Metanephros (tissue), 2 donors: ENCODE results near the genes NDEL1 and STX8.

DNA sequence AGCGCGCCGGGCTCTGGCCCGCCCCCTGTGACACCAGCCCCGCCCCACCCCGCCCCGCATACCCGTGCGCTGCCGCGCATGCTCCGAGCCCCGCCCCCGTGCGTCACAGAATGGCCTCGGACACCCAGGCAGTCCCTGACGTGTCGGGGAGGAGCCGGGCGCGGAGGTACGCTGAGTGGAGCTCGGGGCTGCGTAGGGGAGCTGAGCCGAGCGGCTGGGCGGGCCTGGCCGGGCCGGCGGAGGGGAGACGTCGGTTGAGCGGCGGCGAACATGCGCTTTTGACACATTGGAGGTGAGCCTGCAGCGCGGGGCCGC lies at the start of gene NDEL1:
Gene NDEL1, plus strand, starts transcription at position 131 of the 315 bp plus-strand sequence.
- RAMPAGE, long total RNA, result start-site peak on the plus strand centred at position 203 of the sequence, 117 bp wide, 1,181 and 231 reads in 2 replicates

GRCh38 chr17:8674799-8675466 lies 44.4 kb upstream of the MYH10 start:
- RAMPAGE, long total RNA, result no peak

GRCh38 chr17:8751692-8752315 lies 6.5 kb downstream of the SPDYE4 start:
- RAMPAGE, long total RNA, result no peak

GRCh38 chr17:8798440-8798736 lies 777 bp downstream of the MFSD6L start:
- RAMPAGE, long total RNA, result no peak

- RAMPAGE, long total RNA, result no peak
Measured at GRCh38 chr17:8878232-8878716, 10.8 kb upstream of the PIK3R6 start.

DNA sequence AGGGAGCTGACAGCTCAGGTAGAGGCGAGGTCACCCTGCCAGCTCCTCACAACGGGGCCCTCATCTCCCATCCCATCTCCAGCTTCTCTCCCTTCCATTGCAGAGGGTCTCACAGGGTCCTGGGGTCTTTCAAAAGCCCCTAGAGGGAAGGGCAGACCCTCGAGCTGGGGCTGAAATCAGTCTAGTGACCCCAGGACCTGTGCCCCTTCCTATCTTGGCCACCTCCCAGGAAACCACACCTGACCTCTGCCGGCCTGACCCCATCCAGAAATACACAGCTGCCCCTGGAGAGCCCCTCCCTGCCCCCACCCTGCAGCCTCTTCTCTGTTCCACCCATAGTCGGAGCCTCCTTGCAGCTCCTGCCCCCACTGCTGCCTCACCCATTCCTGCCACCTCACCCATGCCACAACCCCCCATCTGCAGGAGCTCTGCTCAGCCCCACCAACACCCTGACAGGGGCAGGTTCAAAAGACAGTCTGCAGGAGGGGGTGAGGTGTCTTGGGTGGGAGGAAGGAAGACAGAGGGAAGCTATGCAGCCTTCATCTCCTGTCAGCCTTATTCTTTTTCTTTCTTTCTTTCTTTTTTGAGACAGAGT lies 23.4 kb downstream of the PIK3R5 start:
- RAMPAGE, long total RNA, result no peak

DNA sequence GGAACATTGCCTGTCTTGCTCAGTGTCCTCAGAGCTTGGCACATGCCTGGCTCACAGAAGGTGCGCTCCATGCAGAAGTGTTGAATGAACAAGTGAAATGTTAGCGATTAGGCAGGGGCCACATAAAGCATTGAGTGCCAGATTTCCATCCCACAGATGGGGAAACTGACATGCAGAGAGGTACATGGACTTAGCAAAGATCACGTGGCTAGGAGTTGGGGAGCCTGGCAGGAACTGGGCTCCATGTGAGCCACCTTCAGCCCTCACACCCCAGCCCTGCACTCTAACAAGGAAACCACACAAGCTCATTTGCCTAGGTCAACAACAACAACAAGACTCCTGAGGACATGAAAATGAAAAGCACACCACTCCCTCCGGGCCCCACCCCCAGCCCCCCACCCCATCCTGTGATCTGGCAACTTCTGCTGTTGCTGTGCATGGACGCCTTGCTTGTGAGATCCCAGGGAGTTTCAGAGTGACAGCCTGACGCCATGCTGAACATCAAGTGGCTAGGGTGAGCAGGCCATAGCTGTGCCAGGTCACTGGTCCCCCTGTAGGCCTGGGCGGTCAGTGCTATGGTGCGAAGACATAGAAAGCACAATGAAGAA lies 4.9 kb downstream of the PIK3R5 start:
- RAMPAGE, long total RNA, result no peak

GRCh38 chr17:9001613-9001923 lies 19.7 kb upstream of the NTN1 start:
- RAMPAGE, long total RNA, result no peak

DNA sequence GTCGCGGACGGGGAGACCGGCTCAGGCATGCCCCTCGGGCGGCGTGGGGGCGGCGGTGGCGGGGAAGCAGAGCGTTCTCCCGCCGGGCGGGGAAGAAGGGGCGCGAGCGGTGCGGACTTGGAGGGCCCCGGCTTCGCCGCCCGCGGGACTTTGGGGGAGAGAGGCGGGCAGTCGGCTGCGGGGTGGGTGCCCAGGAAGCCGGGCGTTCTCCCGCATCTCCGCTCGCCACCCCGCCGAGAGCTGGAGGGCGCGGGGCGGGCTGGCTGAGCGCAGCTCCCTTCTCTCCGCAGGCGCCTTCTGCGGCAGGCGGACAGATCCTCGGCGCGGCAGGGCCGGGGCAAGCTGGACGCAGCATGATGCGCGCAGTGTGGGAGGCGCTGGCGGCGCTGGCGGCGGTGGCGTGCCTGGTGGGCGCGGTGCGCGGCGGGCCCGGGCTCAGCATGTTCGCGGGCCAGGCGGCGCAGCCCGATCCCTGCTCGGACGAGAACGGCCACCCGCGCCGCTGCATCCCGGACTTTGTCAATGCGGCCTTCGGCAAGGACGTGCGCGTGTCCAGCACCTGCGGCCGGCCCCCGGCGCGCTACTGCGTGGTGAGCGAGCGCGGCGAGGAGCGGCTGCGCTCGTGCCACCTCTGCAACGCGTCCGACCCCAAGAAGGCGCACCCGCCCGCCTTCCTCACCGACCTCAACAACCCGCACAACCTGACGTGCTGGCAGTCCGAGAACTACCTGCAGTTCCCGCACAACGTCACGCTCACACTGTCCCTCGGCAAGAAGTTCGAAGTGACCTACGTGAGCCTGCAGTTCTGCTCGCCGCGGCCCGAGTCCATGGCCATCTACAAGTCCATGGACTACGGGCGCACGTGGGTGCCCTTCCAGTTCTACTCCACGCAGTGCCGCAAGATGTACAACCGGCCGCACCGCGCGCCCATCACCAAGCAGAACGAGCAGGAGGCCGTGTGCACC lies 993 bp downstream of the NTN1 start:
- RAMPAGE, long total RNA, result no peak

- RAMPAGE, long total RNA, result no peak
Measured at GRCh38 chr17:9080517-9081097, 59.3 kb downstream of the NTN1 start.

DNA sequence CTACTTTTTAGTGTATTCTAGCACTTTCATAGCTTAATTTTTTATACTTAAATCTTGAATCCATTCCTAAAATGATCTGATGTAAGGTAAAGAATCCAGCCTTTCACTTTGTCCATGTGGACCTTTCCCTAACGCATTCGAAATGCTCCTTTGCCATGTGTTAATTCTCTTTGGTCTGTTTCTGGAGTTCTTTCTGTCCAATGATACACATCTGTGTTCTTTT lies 74.0 kb downstream of the NTN1 start:
- RAMPAGE, long total RNA, result no peak

GRCh38 chr17:9158636-9159172 lies 137.4 kb downstream of the NTN1 start:
- RAMPAGE, long total RNA, result no peak

- RAMPAGE, long total RNA, result no peak
Measured at GRCh38 chr17:9170625-9171660, 149.6 kb downstream of the NTN1 start.

DNA sequence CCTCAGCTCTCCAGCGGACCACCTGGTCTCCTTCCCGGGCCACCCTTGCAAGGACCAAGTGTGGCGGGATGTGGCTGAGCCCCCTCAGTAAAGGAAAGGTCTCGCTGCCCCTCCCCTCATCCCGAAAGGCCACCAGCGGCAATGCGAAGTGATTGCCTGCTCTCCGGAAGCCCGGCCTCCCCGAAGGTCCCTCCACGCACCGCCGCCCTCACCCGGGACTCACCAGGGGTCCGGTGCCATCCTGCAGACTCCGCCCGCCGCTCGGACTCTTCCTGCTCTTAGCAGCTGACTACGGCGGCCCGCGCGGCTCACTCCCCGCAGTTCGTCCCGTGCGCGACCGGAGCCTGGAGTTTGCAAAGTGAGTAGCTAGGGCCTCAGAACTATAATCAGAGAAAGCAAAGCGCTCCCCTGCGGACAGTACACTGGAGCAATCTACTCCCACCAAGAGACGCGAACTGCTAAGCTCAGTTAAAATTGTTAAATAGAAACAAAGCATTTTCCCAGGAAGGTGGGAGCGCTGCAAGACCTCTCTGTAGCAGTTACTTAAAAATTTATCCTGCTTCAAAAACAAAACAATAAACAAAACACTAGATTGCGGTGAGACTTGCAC lies at the start of gene STX8:
Gene STX8, minus strand, starts transcription at position 252 of the 610 bp plus-strand sequence.
- RAMPAGE, long total RNA, result no peak

GRCh38 chr17:9644401-9644617 lies 1.0 kb upstream of the USP43 start:
- RAMPAGE, long total RNA, result no peak

- RAMPAGE, long total RNA, result no peak
Measured at GRCh38 chr17:9645833-9646272, 536 bp downstream of the USP43 start.

DNA sequence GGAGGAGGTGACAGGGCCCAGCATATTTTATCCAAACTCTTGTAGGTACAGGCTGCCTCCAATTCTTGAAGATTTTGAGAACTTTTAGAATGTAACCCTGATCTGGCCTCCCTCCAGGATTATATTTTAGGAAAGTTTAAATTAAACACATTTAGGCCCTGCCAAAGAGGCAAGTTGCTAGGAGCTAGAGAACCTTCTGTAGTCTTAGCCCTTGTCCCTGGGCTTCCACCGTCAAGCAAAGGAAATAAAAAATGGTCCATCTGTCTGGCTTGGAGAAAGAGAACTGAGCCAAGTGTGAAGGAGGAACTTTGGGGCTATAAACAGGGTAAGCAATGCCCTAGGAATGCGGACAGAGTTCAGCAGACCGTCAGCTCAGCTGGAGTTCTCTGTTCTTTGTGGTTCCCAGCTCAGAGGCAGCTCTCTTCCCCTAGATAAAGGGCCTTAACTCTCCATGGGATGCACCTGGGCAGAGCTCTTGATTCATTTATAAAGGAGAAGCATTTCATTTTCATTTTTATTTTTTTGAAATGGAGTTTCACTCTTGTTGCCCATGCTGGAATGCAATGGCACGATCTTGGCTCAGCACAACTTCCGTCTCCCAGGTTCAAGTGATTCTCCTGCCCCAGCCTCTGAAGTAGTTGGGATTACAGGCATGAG lies 29.6 kb downstream of the RCVRN start:
- RAMPAGE, long total RNA, result no peak

DNA sequence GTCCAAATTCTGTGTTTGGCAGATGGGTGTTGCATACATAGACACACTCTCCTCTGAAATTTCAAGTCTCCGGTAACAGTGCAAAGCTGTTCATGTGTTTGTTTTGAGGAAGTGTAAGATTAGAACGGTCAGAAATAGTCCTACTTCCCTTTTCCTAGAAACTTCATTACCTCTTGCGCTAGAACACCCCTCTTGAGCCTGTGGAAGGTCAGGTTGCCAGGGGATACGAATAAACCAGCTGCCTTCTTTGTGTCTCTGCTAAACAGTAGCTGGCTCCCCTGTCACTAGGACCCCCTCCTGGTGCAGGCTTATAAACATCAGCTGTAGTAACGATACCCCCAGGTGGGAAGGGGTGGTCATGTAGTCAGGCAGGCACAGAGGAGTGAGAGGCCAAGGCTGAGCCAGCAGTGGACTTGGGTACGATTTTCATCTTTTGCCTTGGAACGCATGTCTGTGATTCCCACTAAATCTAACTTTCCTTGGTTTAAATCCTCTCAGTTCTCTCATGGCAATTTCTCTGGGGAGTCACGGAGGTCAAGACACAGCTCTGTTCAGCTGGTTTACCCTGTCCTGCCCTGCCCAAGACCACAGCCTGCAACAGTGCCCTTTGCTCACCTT lies 113.5 kb upstream of the RCVRN start:
- RAMPAGE, long total RNA, result no peak

DNA sequence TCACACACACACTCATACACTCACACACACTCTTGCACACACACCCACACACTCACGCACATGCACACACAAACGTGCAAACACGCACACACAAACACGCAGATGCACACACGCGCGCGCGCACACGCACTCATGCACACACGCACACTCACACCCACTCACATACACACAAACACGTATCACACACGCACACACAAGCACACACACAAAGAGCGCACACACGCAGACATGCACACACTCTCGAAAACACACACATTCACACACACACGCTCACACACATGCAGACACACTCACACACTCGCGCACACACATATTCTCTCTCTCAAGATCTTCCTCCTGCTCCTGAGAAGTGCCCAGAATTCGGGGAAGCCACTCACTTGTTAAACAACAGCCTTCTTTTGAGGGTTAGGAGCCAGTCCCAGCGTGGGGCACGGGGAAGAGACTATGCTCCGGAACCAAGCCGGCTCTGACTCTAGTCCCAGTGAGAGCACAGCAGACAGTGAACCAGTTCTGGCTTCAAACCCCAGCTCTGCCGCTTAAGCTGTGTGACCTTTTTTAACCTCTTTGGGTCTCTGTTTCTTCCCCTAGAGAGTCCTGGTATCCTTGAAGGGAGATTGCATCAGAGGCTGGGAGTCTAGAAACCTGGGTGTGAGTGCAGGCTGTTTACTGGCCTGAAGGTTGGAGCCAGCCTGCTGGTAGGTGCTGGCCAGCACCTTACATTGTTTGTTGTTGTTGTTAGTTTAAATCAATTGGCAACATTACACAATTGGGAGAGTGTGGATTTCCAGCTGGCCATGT lies 71.9 kb downstream of the GAS7 start:
- RAMPAGE, long total RNA, result no peak

GRCh38 chr17:10127614-10128477 lies 70.6 kb downstream of the GAS7 start:
- RAMPAGE, long total RNA, result no peak